CMK (cell line): ENCODE results near the genes E2F3 and SOX4.

- RRBS: no CpG with 5 or more reads among the region's 7 CpGs
Measured at GRCh38 chr6:16724922-16725598, 36.2 kb downstream of the ATXN1 start.

DNA sequence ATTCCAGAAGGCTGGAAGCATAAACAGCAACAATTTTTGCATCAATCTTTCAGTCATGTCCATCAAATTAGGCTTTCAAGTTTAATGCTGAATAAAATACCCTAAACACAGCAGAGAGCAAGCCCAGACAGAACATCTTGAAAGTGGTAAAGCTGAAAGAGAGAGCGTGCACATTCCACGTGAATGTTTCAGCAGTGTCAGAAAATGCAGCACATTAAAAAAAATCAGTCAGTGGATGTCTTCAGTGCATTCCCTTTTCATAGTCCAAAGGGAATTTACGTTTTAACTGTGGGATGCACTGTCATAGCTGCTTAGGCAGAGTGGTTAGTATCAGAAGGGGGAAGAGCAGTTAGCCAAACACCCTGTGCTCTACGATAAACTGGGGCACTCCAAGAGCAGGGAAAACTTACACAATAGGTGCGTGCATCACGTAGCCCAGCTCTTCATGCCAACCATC, 116.1 kb upstream of the STMND1 start:
- RRBS: no CpG with 5 or more reads among the region's 6 CpGs

DNA sequence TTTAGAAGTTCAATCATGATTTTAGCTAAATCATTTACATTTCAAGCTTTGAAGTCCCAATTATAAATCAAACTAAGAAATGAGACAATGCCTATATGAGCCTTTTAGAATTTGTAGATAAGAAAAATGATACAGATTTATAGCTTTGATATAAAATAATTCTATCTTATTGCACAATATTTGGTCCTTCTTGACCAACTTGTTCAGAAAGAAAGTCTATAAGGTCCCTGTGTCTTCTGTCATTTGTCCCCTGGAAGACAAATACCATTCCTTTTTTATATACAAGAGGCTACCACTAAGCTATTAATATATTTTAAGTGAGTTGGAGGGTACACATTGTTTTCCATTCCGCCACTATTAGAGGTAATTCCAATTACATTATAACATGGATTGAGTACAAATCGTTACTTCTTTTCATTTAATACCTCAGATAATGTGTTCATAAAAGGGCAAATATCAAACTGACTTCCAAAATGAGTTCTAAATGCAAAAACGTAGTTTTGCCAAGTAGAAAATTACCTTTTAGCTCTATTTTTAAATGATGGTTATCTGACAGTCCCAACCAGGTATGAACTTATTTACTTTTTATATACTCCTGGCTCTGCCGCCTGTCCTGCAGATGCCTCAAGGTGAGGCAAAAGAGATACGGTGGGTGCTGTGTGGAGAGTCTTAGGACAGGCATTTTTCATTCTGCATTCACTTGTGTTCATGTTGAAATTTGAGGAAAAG, 16.6 kb downstream of the RBM24 start:
- RRBS: no CpG with 5 or more reads among the region's 5 CpGs

GRCh38 chr6:17469336-17469659, 75.9 kb downstream of the CAP2 start:
- RRBS: no CpG with 5 or more reads among the region's 4 CpGs

DNA sequence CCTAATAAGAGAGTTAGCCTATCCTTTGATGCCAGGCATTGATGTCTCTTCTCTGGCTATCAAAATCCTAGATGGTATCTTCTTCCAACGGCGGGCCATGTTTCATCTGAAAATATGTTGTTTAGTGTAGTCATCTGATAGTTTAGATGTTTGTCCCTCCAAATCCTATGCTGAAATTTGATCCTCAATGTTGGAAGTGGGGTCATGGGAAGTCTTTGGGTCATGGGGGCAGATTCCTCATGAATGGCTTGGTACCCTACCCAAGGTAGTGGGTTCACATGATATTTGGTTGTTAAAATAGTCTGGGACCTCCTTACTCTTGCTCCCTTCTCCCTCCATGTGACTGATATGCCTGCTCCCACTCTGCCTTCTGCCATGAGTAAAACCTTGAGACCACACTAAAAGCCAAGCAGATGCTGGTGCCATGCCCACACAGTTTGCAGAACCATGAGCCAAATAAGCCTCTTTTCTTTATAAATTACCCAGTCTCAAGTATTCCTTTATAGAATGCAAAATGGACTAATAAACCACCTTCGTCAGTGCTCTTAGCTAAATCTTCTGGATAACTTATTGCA, 22.9 kb downstream of the NUP153 start:
- RRBS: no CpG with 5 or more reads among the region's 3 CpGs

- RRBS: no CpG with 5 or more reads among the region's 3 CpGs
Measured at GRCh38 chr6:17867768-17868486, 119.5 kb downstream of the KIF13A start.

DNA sequence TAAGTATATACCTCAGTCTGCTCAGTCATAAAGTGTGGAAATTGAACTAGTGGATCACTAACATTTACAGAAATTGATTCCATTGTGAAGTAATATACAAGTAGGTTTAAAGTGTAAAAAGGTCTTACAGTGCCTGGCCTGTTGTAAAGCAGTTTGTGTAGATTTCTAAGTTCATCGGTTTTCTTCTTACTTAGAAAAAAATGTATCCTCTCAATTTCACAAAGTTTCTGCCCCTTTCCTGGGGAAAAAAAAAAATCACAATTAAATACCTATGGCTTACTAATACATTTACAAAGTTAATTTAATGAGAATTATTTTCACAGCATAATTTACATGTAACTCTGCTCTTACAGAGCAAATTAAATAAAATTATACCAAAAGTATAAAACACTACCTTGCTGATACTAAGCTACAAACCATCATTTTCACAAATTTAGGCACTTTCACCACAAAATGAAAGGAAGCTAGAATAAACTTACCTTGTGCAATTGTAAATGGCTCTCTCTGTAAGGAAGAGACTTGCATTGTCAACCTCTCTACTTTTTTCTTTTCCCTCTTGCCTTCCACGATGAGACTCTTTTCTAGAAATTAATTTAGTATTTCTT, 6.4 kb downstream of the DEK start:
- RRBS: no CpG with 5 or more reads among the region's 2 CpGs

DNA sequence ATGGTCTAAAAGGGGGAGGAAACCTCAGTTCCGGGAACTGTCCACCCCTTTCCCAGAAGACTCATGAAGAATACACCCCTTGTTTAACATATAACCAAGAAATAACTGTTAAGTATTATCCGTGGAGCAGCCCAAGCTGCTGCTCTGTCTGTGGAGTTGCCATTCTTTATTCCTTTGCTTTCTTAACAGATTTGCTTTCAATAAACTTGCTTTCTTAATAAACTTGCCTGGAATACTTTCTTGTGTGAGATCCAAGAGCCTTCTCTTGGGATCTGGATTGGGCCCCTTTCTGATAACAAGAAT, 146.7 kb upstream of the ID4 start:
- RRBS: no CpG with 5 or more reads among the region's 2 CpGs

DNA sequence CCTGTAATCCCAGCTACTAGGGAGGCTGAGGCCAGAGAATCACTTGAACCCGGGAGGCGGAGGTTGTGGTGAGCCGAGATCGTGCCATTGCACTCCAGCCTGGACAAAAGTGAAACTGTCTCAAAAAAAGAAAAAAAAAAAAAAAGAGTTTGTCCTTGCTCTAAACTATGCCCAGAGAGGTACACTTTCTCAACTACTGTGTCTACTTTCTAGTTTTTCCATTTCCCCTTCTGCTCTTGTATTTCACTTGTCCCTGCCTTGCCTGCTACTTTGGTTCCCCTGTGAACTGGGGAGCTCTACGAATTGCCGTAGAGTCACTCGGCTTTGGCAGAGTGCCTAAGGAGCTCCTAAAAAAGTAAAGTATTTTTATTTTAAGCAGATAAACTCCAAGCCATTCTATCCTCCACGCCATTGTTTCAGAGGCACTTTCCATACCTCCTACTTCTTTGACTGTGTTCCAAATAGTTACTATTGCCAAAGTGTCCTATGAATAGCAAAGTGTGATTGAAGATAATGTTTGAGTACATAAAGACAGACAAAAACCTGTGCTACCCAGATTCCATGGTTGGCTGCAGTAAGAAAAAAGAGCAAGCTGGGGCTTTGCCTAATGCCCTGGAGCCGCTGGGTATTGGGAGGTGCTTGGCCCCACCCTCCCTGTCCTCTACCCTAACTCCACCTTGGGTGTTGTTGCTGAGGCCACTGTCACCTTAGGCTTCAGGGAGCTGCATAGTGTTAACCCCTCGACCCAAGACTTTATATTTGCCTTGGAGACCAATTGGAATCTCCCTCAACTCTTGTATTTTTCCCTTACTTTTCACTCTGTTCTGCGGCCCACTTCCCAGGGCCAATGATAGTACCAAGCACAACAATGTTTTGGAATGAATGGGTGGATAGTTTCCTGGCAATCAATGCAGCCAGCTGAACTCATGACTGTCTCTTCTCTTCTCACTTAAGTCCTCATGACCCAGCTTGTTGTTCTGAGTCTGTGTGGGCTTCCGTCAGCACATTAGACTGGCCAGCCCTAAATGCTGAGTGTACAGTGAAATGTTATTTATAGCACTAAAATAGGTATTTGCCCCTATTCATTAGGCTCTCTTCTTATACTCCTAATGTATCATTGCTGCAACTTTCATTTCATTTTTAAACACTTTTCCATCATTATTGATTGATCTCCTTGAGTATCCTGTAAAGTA, 5.3 kb upstream of the MBOAT1 start:
- RRBS: no CpG with 5 or more reads among the region's 12 CpGs

DNA sequence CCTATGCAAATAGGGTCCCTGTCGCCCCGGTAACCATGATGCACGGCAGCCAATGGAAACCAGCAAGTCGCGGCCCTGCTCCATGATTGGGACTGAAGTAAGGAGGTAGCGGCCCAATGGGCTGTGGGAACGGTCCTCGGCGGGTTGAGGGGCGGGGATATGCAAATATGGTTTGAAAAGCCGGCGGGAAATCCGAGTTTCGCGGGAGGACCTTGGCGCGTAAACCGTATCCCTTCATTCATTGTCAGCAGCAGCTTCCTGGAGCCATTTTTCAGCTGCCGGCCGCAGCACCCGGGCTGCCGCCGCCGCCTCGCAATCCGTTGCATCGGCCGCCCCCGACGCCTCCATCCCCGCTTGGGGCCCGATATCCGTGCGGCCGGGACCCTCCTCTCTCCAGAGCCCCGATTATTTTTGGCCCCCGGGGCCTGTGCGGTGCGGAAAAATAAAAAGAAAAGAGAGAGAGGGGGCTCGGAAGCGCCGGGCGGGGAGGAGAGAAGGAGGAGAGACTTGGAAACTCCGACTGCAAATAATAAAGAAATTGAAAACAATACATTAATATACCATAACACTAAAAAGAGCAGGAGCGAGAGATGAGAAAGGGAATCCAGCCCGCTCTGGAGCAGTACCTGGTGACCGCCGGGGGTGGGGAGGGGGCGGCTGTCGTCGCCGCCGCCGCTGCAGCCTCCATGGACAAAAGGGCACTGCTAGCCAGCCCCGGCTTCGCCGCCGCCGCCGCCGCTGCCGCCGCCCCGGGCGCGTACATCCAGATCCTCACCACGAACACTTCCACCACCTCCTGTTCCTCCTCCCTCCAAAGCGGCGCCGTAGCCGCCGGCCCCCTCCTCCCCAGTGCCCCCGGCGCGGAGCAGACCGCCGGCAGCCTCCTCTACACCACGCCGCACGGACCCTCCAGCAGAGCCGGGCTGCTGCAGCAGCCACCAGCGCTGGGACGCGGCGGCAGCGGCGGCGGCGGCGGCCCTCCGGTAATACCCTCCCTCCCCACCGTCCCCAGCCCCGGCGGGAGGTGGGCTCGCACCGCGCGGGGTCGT, at the start of gene E2F3:
Gene E2F3 (plus strand): TSS at position 237 of the 1,049 bp plus-strand sequence.
- RRBS: under 1% methylated on average over 52 of the region's 99 CpGs

DNA sequence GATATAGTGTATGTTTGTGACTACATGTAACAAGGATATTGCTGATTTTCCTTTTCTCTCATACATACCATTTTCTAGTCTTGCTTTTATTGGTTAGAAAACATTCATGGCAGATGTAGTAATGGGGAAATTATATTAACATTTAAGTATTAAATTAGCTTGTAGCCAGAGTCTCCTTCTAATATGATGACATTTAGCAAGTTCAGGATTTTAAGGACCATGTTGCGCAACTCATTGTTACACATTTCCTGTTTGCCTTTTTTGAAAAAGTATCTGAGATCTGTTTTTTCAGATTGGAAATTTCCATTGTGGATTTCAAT, 38.6 kb downstream of the CDKAL1 start:
- RRBS: no CpG with 5 or more reads among the region's 1 CpG

DNA sequence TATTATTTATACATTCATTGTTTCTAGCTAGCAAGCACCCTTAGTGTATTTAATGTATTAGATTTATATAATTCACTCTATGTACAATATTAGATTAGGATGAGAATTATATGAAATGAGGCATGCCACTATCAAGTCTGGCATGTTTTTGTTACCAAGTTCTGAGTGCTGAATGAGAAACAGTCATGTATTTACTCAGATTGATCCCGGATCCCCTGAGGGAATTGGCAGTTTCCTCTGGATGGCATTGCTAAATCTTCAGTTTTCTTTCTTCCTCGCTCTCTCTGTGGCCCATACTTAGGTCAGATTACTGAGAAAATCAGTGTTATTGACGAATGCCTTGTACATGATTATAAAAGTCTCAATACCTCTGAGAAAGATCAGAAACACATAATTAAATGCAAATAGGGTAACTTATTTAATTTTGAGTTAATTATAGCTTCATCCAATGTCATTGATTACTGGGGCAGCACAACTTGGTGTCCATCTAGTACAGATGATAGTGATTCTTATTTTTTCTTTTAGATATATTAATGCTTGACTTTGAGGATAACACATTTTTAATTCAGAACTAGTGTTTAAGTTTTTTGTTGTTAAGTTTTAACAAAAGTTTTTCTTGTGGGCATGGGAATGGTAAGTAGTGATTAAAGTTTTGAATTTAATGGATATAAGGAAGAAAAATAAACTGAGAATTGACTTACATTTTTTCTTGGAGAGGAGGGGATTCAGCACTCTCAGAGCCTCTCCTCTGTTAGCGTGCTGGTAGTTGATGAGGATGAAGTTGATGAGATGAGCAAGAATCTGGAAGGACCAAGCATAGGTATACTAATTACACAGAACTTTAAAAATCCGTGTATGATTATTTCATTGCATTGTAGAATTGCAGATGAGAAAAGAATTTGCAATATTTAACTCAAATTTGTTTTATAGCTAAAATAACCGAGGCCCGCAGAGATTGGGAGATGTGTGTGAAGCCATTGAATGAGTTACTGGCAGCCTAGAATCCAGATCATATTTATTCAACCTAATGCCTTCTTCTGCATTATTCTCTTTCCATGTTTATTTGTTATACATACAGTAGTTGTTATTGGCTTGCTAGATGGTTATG, 66.9 kb downstream of the CDKAL1 start:
- RRBS: no CpG with 5 or more reads among the region's 7 CpGs

DNA sequence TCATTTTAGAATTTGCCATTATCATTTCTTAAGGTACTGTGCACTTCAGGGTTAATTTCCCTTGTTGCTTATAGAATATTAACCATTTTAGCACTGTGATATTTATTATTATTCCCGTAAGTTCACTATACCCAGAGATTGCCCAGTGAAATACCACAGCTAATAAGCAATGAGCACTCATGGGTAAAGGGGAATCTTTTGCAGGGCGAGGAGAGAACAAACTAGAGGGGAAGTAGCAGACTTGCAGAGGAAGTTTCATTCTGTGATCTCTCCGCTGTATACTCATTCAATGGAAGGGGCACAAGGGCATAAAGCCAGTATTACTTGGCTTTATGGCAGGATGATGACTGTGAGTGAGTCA, 471.4 kb downstream of the CDKAL1 start:
- RRBS: no CpG with 5 or more reads among the region's 3 CpGs

DNA sequence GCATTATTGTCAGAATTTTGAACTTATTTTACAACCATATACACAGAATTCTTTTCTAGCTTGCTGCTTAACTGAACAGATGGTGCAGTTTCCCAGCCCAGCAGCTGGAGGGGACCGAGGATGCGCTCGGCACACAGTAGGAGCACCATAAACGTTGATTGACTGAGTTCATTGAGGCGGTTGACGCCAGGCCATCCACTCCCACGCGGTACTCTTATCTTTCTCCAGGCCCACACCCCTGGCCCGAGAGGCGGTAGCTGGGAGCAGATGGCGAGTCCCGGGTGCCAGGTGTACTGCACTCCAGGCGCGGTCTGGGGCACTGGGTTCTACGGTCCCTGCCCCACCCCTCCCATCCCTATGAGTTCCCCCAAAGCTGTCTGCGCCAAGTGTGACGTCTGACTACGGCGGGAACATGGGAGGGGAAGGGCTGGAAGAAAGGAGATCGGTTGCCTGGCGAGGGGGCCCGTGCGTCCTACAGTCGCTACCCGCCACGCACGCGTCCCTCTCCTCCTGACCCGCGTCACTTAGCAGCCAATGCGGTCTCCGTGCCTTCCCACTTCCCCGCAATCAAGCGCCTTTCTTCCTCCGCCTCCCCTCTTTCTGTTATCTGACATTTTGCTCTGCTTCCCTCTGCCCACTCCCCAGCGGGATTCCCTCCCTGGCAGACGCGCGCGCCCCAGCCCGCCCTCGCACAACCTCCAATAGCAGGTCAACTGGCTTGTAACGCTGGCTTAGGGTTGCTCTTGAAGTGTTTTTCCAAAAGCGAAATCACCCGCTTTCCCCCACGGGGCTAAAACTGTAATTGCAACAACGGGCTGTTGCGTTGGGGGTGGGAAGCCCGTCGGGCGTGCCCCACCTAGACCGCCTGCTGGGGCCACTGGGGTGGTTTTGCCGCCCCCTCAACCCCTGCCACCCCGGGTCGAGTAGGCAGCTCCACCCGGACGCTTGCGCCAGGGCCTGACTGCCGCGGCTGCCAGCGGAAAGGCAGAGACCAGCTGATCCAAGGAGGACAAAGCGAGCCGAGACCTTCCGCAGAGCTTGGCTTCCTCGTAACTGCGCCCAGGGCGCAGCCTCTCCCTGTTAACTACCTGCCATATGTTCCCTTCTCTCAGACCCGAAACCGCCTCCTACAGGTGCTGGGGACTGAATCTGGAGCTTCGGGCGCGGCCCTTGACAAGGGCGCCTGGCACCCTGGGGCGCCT, 6.3 kb upstream of the SOX4 start:
- RRBS: no CpG with 5 or more reads among the region's 74 CpGs

- RRBS: no CpG with 5 or more reads among the region's 13 CpGs
Measured at GRCh38 chr6:21593656-21594128, at the start of gene SOX4. Gene SOX4 (plus strand): TSS chr6:21593751.

GRCh38 chr6:21666168-21666674, 72.7 kb downstream of the SOX4 start:
- RRBS: 31% methylated on average over 19 of the region's 32 CpGs

- RRBS: no CpG with 5 or more reads among the region's 13 CpGs
Measured at GRCh38 chr6:21885385-21886268, 292.1 kb downstream of the SOX4 start.